ENCODE results near the genes KIAA2026 and KDM4C.

DNA sequence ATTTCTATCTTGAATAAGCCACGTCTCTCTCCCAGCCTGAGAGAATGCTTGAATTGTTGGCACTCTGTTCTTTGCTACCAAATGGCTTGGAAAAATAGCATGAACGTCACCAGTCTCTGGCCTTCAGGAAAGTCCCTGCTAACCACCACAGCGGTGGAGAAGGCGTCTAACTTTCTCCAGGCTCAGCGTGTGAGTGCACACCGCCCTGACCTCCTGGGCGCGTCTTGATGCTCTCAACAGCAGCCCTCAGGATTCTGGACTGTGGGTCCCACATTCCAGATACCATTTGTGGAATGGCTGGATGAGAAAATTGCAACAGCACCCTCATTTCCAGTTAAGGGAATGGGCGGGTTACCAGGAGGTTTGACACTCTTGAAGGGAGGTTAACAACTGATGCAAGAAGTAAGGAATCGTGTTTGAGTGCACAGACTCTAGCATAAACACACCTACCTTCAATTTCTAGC, 597 bp upstream of the PLGRKT start:
- PRO-cap = no peak

DNA sequence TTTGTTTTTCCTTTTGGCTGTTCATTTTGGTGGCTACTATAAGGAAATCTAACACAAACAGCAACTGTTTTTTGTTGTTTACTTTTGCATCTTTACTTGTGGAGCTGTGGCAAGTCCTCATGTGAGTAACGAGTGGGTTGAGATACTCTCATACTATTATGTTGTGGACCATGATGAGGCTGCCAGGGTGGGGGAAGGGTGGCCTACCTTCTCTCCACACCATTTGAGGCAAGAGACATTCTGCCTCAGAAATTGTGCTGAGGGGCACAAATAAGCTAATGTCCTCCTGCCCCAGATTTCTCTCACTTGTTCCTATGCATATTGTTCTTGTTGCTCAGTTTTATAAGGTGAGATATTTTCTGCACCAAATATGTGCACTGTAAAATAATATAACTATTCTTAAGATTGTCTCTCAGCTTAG, 362 bp downstream of the PDCD1LG2 start:
- PRO-cap = no peak

DNA sequence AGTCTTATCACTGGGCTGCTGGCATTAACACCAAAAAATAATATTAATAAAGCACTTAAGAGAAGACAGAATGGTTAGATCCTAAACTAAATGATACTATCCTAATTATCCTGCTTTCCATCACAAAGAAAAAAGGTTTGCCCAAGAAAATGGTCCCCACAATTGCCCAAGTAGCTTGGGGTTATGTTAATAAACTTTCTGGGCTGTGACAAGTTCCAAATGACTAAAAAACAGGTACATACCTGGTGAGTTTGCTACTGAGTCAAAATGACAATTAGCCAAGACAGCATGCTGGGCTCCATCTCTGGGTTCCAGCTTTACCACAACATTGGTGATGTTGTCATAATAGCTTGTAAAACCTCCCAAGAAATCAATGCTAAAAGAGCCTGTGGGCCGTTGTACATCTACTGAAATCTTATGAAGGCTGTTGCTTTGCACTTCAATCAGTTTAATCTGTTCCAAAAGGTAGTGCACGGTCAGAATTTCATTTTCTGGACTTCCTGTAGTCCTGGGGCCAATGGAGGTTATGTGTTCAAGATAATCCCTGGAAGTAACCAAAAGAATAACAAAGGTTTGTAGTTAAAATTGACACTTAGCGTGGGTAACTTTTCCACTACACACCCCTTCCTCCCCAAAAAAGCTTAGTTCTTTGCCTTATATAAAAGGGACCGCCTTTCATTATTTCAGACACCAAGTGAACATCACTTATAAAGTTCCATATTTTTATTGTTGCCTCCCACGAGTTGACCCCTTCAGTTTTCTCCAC, 2.2 kb downstream of the ERMP1 start:
- PRO-cap = no peak

DNA sequence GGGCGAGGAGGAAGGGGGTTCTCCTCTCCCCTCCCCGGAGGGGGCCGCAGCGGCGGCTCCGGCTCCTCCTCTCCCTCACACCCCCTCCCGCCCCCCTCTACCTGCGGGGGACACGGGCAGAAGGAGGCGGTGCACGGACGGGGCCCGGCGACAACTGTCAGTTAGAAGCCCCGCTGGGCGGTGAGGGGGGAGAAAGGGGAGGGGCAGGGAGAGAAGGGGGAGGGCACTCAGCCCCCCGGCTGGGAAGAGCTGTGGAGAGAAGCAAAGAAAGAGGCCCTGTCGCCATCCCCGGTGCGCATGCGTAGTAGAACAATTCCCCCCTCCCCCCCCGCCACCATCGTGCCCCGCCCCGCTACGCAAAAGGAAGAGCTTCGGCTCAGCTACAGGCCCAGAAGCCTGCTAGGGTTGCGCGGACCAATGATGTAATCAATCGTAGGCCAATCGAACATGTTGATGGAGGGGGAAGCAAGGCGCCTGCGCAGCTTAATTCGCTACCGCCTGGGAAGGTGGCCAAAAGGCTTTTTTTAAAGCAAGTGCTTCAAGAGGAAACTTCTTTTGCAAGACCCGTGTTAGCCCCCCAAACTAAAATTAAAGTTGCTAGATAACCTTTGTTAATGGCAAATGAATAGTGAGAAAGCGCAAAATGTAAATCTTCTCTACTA, at the start of gene KIAA2026:
Gene KIAA2026 (minus strand): TSS at position 303 of the 662 bp plus-strand sequence.
- PRO-cap = bidirectional peak, plus-strand start at position 513 of the sequence, minus-strand start at position 156 of the sequence

GRCh38 chr9:6481389-6482128, 68.6 kb downstream of the UHRF2 start:
- PRO-cap = no peak

GRCh38 chr9:6493570-6494385, 80.8 kb downstream of the UHRF2 start:
- PRO-cap = no peak

GRCh38 chr9:6640174-6640531, 5.4 kb downstream of the GLDC start:
- PRO-cap = no peak

- PRO-cap = bidirectional peak, plus-strand start at chr9:6681746, minus-strand start at chr9:6681228
Observed at GRCh38 chr9:6681143-6681836, 35.8 kb upstream of the GLDC start.

GRCh38 chr9:6715966-6717138, 41.4 kb upstream of the KDM4C start:
- PRO-cap = no peak

GRCh38 chr9:6757754-6758228, at the start of gene KDM4C:
TSS of gene KDM4C (plus strand) at chr9:6757973.
- PRO-cap = bidirectional peak, plus-strand start at chr9:6758049, minus-strand start at chr9:6757867

DNA sequence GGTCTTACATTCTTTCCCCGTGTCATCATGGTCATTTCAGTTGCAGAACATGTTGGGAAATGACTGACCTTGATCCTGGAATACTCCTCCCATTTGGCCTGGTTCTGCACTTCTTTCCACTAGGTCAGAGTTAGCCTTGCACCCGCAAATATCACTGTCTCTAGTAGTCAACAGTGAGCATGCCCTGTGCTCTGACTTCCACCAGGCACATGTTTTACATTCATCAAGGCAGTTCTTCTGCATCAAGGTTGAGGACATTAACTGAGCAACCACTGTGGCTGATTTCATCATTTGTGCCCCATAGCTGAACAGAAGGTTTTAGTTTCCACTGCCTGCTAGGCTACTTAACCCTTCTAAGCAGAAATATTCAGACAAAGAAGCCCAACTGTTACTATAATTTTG, 1161.8 kb upstream of the DMAC1 start:
- PRO-cap = no peak

- PRO-cap = no peak
Observed at GRCh38 chr9:10242368-10242619, 370.5 kb downstream of the PTPRD start.

GRCh38 chr9:11196585-11196890, 583.7 kb upstream of the PTPRD start:
- PRO-cap = unidirectional peak, plus-strand start at chr9:11196720; unidirectional peak, minus-strand start at chr9:11196757

DNA sequence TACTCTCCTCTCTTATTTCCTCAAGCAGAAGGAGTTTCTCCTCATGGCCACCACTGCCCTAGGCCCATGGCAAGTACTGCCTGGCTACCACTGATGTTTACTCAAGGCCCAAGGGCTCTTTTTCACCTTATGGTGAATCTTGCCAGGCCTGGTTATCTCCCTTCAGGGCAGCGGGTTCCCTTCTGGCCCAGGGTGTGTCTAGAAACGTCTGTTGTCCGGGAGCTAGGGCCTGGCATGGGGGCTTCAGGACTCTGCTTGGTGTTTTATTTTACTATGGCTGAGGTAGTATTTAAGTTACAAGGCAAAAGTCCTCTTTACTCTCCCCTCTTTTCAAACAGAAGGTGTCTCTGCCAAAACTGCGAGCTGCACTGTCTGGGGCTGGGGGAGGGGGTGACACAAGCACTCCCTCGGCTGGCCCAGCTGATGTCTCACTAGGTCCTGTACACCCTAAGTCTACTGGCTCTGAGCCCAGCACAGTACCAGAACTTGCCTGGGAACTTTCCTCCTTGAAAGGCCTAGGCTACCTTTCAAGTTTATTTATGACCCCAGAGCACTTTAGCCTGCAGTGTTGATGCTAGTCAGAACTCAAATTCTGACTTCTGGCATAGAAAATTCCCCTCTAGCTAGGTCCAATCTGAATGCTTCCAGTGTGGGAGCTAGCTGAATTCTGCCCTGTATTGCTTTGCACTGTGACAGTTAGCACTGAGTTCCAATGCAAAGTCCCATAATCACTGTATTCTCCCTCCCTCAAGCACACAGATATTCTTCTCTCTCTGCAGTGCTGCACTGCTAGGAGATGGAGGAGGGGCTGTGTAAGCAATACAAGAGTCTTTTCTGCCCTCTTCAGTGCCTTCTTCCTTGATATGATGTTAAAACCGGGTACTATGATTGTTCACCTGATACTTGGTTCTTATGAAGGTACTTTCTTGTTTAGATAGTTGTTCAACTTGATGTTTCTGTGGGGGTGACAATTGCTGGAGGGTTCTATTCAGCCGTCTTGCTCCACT, 10.4 kb downstream of the LURAP1L start:
- PRO-cap = no peak

DNA sequence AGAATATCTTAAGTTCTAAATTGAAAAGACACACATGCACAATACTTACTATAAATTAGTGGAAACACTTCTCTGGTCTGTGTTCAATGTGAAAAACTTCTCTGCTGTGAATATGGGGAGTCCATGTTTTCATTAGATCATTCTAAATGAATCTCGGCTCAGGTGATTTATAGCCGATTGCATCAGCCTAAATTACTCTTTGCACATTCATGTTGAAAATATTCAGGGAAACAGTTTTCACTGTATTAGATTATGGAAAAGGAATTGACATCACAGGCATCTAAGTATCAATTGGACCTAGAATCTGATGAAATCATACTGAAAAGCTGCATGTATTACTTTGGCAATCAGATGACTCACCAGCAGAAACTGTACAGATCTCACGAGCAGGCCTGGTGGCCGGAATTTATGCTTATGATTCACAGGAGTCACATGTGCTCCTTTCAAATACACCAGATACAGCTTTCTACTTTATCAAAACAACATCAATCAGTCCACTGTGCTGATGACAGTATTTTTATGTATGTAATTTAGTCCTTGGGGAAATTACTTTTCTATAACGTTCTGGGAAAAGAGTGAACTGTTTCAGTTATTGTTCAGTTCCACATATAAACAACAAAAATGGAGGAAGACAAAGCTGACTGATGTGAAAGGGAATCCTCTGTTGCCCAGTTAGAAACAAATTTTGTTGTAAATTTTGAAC, 39.6 kb downstream of the LURAP1L start:
- PRO-cap = bidirectional peak, plus-strand start at position 404 of the sequence, minus-strand start at position 108 of the sequence

DNA sequence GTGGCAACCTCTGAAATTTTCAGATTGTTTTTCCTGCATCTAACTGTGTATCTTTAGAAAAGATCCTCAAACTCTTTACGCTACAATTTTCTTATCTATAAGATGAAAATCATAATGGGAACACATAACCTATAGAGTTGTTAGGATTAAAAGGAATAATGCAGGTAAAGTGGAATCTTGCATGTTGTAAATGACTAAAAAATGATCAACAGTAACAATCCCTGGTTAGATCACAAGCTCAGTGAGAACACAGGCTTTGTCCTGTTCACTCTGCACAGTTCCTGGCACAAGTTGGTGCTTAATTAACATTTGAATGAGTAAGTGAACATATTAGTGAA, 159.6 kb downstream of the LURAP1L start:
- PRO-cap = no peak

DNA sequence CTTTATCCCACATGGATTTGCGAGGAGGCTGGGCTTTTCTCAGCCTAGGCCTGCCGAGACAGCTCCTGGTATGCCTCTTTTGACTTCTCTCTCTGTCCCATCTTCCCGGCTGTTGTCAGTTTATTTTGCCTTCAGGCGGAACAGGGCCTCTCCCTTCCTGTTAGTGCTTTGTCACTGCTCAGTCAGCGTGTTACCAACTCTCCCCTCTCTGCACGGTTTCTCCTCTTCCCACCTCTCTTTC, 234.2 kb upstream of the MPDZ start:
- PRO-cap = no peak

DNA sequence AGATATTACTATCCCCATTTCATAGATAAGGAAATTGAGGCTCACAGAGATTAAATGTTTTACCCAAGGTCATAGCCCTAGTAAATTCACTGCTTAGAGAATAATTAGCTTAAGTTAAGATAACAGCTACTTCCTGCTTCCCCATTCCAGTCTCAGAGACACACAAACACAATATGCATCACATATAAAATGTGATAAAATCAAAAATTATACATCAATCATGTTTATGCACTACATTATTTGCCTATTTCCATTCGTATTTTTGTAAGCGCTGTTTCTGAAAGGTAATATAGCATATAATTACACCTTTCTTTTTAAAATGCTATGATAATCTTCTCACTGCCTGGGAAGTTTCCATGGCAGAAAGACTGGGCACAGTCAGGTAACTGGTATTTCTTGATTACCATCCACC, 101.1 kb downstream of the NFIB start:
- PRO-cap = no peak

DNA sequence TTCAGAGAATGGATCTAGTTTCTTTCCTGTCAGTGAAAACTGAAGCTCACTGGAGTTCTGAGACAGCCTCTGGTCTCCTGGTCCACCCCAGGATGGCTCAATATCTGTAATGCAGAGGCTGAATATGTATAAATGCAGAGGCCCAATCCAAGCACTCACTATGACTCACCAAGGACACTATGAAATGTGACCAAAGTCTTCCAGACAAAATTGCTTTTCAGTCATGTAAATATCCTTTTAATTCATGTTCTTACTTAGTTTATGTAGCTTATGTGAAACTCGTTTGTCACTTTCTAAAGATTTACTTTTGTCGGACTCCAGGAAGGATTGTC, 53.8 kb downstream of the NFIB start:
- PRO-cap = no peak

GRCh38 chr9:14303463-14303848, 10.5 kb downstream of the NFIB start:
- PRO-cap = no peak

Data from A673 (cell line).